ENCODE results near the genes ZCCHC12 and CT47C1.

DNA sequence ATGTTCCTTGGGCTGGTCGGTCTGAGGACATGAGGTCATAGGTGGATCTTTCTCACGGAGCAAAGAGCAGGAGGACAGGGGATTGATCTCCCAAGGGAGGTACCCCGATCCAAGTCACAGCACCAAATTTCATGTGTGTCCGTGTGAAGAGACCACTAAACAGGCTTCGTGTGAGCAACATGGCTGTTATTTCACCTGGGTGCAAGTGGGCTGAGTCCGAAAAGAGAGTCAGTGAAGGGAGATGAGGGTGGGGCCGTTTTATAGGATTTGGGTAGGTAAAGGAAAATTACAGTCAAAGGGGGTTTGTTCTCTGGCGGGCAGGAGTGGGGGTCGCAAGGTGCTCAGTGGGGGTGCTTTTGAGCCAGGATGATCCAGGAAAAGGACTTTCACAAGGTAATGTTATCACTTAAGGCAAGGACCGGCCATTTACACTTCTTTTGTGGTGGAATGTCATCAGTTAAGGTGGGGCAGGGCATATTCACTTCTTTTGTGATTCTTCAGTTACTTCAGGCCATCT lies 22.8 kb downstream of the HTR2C start:
- PRO-cap = no peak

DNA sequence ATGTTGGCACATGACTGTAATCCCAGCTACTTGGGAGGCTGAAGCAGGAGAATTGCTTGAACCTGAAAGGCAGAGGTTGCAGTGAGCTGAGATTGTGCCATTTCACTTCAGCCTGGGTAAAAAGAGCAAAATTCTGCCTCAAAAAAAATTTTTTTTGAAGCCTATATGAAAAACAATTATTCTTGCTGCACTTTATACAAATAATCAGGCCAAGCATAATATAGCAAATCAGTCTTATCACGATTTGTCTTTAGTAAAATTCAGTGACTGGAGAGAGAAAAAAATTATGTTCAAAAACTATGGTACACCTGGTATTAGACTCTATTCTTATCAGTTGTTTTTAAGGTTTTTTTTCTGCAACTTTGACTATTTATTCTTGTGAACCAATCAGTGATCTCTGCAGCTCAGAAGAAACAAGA lies 18.3 kb downstream of the IL13RA2 start:
- PRO-cap = no peak

DNA sequence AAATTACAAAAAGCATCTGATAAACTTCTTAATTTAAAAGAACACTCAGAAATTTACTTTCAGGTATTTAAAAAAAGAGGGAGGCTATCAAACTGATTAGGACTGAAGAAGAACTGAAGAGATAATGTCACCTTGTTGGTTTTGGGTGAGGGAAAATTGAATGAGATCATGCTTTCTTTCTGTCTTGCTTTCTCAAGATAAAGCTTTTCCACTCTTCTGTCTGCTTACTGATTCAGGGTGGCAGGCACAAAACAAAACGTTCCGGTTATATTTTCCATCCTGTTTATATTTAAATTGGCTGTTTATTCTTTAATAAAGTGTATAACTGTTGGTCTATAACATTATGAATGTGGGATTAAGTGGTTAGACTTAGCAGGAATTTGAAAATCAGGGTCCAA lies 20.5 kb downstream of the PLS3 start:
- PRO-cap = no peak

DNA sequence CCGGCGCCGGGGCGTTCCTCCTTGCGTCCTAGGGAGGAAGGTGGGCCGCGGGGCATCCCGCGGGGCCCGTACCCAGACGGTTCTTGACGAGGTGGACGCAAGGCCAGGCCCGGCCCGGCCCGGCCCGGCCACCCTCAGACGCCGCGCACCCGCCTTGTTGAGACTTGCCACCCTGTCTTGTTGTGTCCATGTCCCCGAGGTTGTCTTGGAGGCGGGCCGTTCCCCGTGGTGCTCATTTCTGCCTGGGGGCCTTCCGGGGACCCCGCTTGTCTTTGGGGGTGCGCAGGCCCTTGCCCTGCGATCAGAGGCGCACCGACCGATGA lies 282.0 kb upstream of the AGTR2 start:
- PRO-cap = no peak

GRCh38 chrX:116693992-116694335 lies 231.2 kb upstream of the CT83 start:
- PRO-cap = no peak

DNA sequence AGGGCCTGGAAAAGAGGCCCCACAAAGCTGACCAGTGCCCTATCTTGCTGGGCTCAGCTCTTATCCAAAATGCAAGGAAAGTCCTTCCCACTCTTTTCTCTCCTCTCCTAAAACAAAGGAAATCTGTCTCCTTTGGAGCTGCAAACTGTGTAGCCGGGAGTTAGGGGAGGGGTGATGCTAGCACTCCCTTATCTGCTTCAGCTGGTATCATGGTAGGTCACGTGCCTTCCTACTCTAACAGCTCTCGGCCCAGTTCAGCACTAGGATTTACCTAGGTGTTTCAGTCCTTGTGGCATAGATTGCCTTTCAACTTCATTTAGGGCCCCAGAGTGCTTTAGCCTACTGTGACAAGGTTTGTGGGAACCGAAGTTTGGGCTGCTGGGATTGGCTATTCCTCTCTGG lies 245.2 kb upstream of the CT83 start:
- PRO-cap = no peak

GRCh38 chrX:118353083-118353766 lies 7.3 kb downstream of the WDR44 start:
- PRO-cap = no peak

- PRO-cap = bidirectional peak, plus-strand start at chrX:118496699, minus-strand start at chrX:118496474
Observed at GRCh38 chrX:118496345-118496768, 742 bp downstream of the DOCK11 start.

GRCh38 chrX:118702947-118703329 lies 24.5 kb upstream of the IL13RA1 start:
- PRO-cap = no peak

DNA sequence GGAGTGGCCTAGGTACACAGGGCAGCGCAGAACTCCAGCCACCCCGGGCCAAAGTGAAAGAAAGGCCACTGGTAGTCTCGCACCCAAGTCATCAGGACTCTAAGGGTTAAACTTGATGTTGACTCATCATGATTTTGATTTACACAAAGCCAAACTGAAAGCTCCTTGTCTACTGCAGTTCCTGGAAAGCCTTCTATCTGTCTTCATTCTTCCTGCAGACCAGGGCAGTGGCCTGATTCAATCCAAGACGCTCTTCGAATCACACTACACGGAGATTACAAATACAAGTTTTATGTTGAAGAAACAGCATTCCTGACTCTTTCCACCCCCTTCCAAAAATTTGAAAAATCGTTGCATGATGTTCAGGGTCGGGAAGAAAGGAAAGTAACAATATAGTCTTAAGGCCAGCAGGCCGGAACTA lies 2.5 kb upstream of the IL13RA1 start:
- PRO-cap = no peak

DNA sequence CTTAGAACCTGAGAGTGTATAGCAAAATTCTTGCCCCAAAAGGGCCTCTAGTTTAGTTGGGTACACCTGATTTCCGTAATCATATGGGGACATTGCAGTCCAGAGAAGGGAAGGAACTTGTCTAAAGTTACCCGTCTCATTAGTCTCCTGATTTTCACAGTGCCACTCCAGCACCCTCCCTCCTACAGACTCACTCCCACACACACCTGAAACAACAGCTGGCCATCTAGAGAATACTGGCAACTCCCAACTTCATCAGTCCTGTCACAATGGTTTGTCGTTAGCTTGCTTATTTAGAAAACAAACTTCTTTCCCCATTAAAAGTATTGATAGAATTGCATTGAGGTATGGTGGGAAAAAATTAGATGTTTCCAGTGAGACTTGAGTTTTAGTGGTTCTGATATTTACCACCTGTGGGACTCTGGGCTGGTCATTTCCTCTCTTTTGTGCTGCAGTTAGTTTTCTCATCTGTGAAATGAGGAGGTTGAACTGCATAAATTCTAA lies 1.7 kb downstream of the IL13RA1 start:
- PRO-cap = no peak

DNA sequence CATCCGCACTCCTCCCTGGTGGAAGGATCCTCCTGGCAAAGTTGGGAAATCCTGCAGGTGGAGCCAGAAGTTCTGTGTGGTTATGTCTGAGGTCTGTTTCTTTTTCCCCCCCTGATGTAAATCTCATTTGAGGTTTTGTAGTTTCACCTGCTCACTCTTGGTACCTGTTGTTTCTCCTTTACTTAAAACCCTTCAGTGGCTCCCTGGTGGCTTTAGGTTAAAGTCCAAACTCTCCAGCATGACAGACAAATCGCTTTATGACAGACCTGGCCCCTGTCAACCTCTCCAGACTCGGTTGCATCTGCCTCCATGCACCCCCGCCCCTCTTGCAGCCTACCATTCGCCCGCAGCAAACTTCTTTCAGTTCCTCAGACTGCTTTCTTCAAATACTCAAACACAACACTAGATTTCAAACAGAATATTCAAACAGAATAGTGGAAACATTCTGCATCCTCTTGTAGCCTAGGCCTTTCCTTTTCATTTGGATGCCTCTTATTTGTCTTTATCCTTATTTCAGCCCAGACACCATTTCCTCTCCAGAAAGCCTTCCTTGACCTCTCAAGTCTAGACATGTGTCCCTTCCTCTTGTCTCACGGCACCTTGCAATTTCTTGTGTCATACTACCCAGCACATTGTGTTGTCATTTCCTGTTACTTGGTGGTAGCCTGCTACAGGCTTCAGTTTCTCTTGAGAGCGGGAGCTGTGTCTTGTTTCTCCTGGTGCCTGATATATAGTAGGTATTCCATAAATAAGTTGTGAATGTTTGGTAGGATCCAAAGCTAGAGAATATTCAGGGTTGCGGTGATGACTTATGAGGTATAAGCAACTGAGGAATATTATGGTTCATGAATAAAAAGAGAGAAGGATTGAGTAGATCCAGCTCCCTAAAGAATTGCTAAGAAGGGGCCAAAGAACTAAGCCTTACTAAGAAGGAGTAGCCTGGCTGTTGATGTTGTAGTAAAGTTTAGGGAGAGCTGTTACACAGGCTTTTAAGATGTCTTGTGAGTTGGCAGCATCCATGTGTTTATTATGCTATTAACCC lies 24.9 kb downstream of the IL13RA1 start:
- PRO-cap = no peak

GRCh38 chrX:118823420-118824256 lies at the start of gene ZCCHC12:
ZCCHC12 (plus strand) TSS chrX:118823824.
- PRO-cap = bidirectional peak, plus-strand start at chrX:118823824, minus-strand start at chrX:118823703

DNA sequence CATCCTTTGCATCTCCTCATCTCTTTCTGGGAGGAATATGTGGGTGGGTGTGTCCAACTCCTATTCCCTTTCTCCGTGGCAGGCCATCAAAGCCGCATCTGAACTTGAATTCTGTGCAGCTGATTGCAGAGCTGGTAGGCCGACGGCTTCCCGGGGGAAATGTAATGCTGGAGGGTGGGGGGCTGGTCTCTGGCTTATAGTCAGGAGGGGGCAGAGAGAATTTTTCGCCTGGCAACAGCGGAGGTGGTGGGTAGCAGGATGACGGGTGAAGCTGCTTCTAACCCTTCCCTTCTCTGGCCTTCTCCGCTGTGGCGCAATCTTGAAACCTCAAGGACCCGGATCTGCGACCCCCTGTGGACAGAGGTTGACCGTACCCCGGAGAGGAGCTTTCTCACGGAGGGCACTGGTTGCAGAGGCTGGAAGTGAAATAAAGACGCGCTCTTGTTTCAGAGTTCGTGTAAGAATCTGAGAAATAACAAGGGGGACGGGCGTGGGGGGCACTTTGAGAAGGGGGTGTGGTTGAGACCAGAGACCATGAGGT lies 703 bp downstream of the ZCCHC12 start:
- PRO-cap = no peak

DNA sequence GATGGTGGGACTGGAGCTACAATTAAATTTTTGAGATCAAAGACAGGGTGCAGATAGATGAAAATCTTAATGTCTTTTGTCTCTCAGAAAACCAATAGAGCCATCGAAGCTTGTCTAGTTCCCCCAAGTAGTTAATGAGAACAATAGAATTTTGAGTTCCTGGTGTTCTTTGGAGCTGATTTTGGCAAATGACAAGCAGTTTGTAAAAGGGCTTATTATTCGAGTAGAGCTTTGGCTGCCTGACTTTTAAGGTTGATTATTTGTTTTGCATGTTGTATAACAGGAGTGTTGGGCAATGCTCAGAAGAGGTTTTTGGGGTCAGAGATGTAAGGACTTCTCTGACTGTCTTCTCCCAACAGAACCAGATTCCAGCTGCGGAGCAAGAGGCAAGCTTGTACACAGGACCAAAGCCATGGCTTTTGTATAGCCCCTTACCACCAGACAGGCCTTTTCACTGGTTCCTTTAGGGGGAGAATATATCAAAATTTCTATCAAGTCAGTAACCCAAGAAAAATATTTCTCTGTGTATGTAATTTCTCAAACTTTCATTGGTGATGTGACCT lies 30.0 kb downstream of the ZCCHC12 start:
- PRO-cap = no peak

- PRO-cap = unidirectional peak, minus-strand start at chrX:118976087; bidirectional peak, plus-strand start at chrX:118976490, minus-strand start at chrX:118976216
Observed at GRCh38 chrX:118975810-118976599, 1.6 kb downstream of the LONRF3 start.

GRCh38 chrX:118983110-118983995 lies 8.9 kb downstream of the LONRF3 start:
- PRO-cap = no peak

- PRO-cap = no peak
Observed at GRCh38 chrX:119015625-119016070, 41.2 kb downstream of the LONRF3 start.

DNA sequence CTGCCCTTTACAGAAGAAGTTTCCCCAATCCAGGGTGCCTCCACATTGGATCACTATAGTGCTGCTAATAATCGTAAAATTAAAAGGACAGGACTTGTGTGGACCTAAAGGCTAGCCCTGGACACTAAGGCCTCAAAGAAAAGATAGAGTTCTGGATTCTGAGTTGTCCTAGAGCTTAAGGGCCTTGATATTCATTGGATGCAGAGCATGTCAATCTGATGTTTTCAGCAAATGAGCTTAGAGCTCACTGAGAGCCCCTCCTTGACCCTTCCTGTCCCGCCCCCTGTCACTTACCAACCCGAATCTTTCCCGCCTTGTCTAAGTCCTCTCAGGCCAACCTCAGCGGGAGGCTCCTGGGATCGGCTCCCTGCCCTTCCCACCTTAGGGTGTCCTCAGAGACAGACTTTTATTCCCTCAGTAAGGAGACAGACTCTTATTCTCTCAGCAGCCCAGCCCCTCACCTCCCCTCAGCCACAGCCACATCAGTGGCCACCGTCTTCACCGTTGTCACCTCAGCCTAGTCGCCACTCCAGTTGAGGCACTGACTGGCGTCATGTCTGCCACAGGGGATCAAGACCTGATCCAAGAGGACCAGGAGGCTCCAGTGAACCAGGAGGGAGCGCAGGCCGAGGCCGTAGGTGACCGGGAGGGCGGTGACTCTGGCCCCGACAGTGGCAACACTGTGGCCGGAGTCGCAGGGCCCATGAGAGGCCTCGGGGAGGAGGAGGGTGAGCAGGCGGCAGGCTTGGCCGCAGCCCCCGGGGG lies at the start of gene CT47C1:
Gene CT47C1, plus strand, starts transcription at position 321 of the 765 bp plus-strand sequence.
- PRO-cap = no peak

- PRO-cap = no peak
Observed at GRCh38 chrX:119237608-119238311, 1.7 kb downstream of the PGRMC1 start.

All from colic lymph node (tissue), 1 donor.